ENCODE measurements around the genes DLG2, TMEM126A and CCDC81.

- PRO-cap: no peak
Observed at GRCh38 chr11:83641442-83641889, 355.3 kb upstream of the CCDC90B start.

GRCh38 chr11:83706564-83706948 lies 420.4 kb upstream of the CCDC90B start:
- PRO-cap: no peak

GRCh38 chr11:84437399-84438055 lies 1151.4 kb upstream of the CCDC90B start:
- PRO-cap: no peak

- PRO-cap: no peak
Observed at GRCh38 chr11:84653992-84654207, 973.2 kb downstream of the DLG2 start.

GRCh38 chr11:84802532-84802733 lies 824.7 kb downstream of the DLG2 start:
- PRO-cap: no peak

GRCh38 chr11:85474307-85474597 lies 152.9 kb downstream of the DLG2 start:
- PRO-cap: no peak

GRCh38 chr11:85483794-85484202 lies 143.3 kb downstream of the DLG2 start:
- PRO-cap: no peak

DNA sequence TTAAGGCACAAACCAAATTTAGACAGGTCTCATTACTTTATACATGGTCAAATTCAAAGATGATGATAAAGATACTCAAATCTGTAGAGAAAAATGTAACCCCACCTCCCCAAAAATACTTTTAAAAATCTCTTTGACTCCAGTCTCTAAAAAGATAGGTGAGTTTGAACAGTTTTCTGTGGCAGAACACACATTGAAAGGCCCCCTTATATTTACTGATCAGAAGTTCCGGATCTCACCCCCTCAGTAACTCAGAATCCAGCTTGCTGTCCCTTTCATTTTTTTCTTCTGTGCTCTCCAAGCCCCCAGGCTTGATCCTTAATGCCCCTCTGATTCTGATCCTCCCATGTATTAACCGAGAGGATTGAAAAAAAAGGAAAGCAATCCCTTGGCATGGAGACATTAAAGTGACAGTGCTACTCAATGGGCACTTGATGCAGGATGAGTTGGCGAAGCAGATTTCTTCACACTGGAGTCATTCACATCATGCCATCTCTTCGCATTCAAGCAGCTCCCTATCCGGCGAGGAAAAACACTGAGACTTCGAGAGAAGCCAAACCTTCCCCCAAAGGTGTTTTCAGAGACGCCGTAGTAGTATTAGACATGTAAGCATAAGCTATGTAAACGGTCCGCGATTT lies at the start of gene DLG2:
TSS of gene DLG2 (minus strand) at position 366 of the 638 bp plus-strand sequence.
- PRO-cap: unidirectional peak, plus-strand start at position 430 of the sequence; unidirectional peak, plus-strand start at position 478 of the sequence

- PRO-cap: bidirectional peak, plus-strand start at chr11:85647967, minus-strand start at chr11:85647895
Observed at GRCh38 chr11:85647702-85648704, at the start of gene TMEM126A. TSS of gene TMEM126A (plus strand) at chr11:85647967.

GRCh38 chr11:85684980-85685472 lies 969 bp downstream of the CCDC89 start:
- PRO-cap: no peak

GRCh38 chr11:85750635-85751046 lies 60.3 kb downstream of the SYTL2 start:
- PRO-cap: no peak

DNA sequence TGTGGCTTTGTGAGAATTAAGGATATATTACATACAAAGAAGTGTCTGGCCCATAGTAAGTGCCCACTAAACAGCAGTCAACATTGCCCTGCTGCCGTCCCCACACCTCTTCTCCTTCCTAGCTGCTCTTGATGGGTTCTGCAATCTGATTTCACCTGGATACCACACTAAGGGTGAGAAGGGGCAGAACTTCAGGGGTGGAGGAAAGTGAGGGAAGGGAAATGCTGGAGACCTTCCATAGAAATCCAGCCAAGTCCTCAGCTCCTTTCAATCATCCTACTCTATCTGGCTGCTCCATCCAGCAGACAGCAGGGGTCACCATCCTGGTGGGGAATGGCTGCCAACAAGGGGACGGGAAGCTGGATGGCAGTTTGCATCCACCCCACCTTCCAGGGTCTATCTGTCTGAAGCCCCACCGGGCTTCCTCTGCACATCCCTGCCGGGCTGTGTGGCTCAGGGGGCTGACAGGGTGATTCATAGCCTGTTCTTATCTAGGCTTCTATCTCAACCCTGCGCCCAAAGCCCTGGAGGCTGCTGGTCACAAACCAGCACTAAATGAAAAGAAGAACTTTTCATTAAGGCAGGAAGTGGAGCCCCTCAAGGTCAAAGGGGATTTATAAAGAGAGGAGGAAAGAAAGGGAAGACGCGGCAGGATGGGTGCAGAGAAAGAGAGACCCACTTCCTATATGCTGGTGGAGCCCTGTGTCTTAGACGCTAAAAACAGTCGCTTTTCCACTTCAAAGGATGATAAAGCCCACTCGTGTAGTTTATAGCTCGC lies 1.1 kb downstream of the SYTL2 start:
- PRO-cap: no peak

GRCh38 chr11:85985070-85985978 lies 83.6 kb downstream of the PICALM start:
- PRO-cap: no peak

GRCh38 chr11:86032891-86034178 lies 35.5 kb downstream of the PICALM start:
- PRO-cap: no peak

GRCh38 chr11:86066887-86067992 lies 1.6 kb downstream of the PICALM start:
- PRO-cap: bidirectional peak, plus-strand start at chr11:86067532, minus-strand start at chr11:86067436

DNA sequence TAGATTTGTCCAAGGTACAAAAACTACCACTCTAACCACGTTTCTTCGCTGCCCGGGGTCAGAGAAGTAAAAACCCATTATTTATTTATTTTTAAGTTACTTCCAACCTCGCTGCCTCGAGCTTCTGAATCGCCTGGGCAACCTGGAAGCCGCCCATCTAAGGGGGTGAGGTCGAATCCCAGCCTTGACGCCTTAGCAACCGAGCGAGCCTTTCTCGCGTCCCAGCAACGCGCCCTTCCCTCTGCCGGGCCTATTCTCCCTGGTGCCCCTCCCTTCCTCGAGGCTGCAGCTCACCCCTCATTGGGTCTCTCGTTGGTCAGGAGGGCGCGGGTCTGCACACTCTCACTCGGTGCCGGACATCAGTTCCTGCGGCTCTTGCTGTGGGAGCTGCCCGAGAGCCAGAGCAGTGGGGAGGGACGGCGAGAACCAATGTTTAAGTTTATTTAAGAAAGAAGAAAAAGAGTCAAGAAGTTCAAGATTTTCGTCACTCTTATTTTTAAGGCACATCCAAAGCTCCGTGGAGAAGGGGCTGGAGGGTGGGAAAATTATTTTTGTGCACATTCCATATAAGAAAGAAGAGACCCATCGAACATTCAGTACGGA lies at the start of gene CCDC81:
TSS of gene CCDC81 (plus strand) at position 345 of the 603 bp plus-strand sequence.
- PRO-cap: no peak

DNA sequence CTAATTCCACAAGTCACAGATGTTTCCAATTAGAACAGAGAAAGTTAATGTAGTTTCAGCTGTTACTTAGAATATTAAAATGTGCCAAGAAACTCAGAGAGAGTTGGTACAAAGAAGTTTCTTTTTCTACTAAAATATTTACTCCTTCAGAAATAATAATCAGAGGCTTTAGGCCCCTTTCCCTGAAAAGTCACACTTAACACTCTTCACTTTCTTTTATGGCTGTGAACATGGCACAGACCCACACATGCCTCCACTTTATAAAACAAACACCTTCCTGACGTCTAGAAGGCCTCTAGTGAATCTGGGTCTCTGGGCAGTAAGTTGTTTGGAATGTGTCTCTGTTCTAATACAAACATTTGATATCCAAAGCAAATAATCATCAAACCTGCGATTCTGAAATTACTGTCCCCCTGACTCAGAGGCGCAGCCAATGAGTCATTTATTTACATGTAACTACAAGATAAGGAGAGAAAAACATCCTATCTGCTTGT lies 149.2 kb downstream of the CCDC81 start:
- PRO-cap: no peak

- PRO-cap: unidirectional peak, minus-strand start at chr11:86567491
Observed at GRCh38 chr11:86567323-86567732, 192.6 kb downstream of the CCDC81 start.

- PRO-cap: bidirectional peak, plus-strand start at chr11:86593379, minus-strand start at chr11:86593283
Observed at GRCh38 chr11:86592715-86593886, 207.2 kb upstream of the PRSS23 start.

- PRO-cap: no peak
Observed at GRCh38 chr11:86945802-86946449, 9.3 kb downstream of the FZD4 start.